Diencephalon (tissue), 2 donors: ENCODE data around the gene HOXD9.

GRCh38 chr2:175991978-175992509, 10.0 kb downstream of the LNPK start:
- RAMPAGE, long total RNA, result no peak

GRCh38 chr2:176092232-176092565, 322 bp upstream of the HOXD13 start:
- RAMPAGE, long total RNA, result no peak

DNA sequence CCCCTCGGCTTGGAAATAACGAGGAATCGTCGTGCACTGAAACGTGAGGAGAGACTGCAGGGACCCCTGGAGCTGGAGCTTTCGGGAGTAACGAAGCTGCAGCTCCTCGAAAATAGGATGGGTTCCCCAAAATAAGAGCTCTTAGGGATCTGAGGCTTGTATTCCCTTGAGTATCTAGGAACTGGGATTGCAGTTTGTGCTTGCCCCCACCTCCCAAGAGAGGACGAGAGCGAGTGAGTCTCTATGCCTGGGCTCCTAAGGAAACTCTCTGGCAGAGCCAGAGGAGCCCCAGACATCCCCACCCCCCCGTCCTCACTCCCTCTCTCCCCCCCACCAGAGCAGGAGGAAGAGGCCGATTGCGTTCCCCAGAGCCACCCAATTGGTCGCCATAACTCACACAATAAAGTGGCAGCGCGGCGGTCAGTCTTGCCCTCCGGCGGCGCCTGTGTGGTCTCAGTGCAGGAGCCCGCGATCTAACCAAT, 1.5 kb upstream of the HOXD12 start:
- RAMPAGE, long total RNA, result no peak

- RAMPAGE, long total RNA, result no peak
These were observed at the start of gene HOXD9 for GRCh38 chr2:176122197-176122840. TSS of gene HOXD9 (plus strand) at chr2:176122719.

DNA sequence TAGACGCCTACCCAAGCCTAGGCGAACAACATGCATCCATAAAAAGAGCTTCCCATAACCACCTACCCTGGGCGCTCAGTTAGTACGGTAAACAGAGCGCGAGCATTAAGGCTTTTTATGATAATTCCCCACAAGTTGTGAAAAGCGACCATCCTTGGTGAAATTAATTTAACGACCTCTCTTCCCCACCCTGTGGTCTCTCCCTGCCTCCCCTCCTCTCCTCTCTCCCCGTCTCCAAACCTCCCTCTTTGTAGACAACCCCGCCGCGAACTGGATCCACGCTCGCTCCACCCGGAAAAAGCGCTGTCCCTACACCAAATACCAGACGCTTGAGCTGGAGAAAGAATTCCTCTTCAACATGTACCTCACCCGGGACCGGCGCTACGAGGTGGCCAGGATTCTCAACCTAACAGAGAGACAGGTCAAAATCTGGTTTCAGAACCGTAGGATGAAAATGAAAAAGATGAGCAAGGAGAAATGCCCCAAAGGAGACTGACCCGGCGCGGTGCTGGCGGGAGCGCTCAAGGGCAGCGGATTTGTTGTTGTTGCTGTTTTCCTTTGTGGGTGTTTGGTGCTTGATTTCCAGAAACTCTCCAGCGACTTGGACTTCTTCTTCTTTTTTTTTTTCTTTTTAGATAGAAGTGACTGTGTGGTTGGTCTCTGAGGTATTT, 1.3 kb downstream of the HOXD9 start:
- RAMPAGE, long total RNA, result no peak

GRCh38 chr2:176164593-176165764, 7.9 kb downstream of the HOXD3 start:
- RAMPAGE, long total RNA, result no peak

GRCh38 chr2:176175666-176176120, 12.8 kb upstream of the HOXD1 start:
- RAMPAGE, long total RNA, result no peak

DNA sequence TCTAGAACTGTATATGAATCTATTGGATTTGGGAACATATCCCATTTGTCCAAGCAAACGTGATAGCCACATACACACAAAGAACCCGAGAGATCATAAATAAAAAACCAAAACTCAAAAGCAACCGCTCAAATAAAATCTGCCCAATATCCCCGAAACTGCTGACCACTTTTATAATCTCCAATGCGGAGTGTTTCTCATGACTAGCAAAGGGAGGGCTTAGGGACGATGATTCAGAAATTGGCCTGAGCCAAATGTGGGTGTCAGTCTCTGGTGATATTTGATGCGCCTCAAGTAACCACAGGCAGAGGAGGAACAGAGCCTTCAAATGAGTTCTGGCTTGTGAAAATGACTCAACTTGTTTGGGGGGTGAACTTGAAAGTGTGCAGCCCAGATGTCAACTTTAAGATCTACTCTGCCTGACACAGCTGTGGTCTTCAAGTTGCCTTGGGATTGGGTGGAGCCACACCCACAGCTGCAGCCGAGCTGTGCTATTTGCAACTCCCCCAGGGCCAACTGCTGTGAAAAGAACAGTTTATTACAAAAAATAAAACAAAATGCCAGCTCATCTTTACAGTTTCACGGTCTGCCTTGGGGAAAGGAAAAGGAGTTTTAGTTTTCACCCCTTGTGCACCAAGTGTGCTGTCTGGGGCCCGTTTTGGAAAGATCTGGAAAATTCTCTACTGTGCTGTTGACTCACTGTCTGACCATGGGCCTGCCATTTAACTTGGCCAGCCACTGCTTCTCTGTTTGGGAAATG, 222.0 kb downstream of the MTX2 start:
- RAMPAGE, long total RNA, result no peak

- RAMPAGE, long total RNA, result no peak
These were observed 468.6 kb upstream of the HNRNPA3 start for GRCh38 chr2:176743866-176744484.

- RAMPAGE, long total RNA, result no peak
These were observed 95.3 kb upstream of the HNRNPA3 start for GRCh38 chr2:177117344-177117696.

GRCh38 chr2:177148378-177149461, 63.9 kb upstream of the HNRNPA3 start:
- RAMPAGE, long total RNA, result no peak

GRCh38 chr2:177218846-177219664, 6.5 kb downstream of the HNRNPA3 start:
- RAMPAGE, long total RNA, result no peak

DNA sequence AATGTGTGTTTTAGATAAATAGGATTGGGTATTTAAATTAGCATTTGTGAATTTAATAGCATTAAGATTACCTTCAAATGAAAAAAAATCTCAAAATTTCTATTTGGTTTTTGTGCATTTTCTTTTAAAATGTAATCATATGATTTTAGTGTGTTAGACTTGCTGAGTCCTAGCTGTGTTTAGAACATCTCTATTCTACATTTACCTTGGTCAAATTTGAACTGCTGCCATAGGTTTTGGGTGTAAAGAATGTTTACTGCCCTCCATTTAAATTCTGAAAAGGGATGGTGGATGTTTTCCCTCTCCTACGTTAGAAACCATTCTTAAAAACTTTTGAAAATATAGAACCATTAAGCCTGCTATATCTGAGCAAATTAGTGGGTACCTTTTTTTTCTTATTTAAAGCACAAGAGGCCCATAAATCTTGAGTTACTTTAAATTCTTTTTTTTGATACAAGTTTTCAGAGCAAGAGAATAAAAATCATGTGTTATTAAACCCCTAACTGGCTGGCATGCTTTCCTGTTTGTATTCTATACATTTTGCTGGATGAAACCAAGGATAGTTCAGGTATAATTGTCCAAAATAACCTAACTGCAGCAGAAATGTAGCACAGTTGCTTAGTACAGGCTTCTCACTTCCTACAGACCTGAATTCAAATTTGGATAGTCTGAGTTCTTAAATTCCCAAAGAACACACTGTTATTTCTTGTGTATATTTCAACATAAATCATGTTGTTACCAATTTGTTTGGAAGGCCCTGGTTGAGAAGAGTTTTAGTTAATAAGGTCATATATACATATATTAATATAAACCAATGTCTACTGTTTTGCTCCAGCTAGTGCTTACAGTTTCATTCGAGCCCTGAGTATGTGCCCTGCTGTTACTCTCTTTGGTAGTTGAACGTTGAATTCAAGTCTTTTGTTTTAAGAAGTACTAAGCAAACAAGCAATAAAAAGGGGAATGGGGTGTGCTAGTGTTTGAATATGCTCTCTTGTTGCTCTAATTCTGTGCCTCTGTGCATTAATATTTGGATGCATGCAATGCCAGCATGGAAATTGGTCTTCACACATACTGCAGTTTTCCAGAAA, 7.8 kb downstream of the HNRNPA3 start:
- RAMPAGE, long total RNA, result no peak

DNA sequence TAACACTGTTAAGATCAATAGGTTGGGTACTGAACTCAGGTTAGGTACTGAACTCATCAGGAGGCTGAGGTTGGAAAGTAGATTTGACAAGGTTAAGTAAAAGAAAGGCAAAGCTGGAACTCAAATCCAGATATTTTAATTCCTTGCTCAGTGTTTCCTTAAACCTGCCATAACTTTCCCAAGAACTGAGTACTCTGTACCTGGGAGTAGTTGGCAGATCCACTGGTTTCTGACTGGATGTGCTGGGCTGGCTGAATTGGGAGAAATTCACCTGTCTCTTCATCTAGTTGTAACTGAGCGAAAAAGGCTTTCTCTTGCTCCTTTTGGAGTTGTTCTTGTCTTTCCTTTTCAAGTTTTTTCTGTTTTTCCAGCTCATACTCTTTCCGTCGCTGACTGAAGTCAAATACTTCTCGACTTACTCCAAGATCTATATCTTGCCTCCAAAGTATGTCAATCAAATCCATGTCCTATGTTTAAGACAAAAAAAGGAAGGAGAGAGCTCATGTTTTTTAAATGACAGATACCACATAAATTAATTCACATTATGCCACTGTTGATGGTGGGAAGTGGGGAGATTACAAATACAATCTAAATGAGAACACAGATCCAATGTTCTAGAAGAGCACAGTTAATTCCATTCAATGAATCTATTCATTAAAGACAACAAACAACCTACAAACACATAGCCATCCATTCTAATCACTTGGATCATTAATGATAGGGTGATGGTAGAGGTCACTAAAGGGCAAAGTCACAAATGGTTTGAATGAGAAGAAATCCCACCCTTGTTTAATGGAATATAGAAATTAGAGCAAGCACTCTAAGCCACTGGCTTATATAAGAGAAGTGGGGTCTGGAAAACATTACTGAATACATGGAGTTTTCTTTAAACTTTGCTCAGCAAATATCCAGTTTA, 21.5 kb downstream of the HNRNPA3 start:
- RAMPAGE, long total RNA, result no peak

- RAMPAGE, long total RNA, result no peak
These were observed 25.6 kb downstream of the NFE2L2 start for GRCh38 chr2:177238936-177239403.

GRCh38 chr2:177261833-177262987, 2.3 kb downstream of the NFE2L2 start:
- RAMPAGE, long total RNA, result no peak

GRCh38 chr2:177309802-177310180, 45.3 kb upstream of the NFE2L2 start:
- RAMPAGE, long total RNA, result no peak

- RAMPAGE, long total RNA, result no peak
These were observed 16.4 kb upstream of the TTC30A start for GRCh38 chr2:177634903-177635370.

GRCh38 chr2:177724512-177724810, 105.9 kb upstream of the TTC30A start:
- RAMPAGE, long total RNA, result no peak

DNA sequence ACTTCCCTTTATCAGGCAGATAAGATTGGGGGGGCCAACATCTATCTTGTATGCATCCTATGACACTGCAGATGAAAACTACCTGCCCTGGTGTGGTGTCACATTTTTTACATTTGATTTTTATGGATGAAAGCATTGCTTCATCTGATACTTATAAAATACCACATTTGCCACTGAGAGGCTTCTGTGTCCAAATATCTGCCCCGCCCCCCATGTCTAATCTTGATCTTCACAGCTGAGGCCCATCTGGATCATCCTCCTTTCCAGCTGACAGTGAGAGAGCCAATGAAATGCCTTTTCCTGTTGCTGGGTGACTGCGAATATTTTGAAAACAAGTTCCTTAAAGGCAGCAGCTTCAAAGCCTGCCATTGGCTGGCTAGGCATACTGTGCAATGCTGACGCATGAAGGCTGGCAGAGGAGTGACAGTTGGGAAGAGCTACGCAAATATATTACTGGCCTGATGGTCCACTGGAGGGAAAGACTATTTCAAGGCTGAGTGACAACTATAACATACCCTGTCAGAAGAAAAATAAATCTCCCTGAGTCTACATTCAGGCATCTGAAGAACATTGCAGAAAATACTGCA, 135.3 kb upstream of the TTC30A start:
- RAMPAGE, long total RNA, result no peak